ENCODE measurements around a stretch of chr3.

DNA sequence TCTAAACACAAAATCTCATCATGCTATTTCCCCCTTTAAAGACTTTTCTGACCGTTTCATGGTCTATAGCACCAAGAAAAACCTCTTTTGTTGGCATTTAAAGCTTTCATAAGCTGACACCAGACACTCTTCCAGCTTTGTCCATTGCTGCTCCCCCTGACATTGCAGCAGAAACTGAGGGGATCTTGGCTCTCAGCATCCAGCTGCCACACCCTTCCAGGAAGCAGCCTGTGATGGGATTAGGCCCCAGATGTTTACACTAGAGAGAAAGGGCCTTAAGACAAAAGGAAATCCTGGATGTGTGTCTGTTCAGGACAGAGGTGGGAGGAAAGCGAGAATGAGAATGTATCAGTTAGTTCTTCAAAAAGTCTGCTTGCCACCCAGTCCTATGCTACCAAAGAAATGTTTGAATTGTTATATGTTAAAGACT lies 58.7 kb downstream of the HES1 start:
- PRO-cap = no peak
- RAMPAGE, long total RNA, 4 experiments = no peak in any of the 4 experiments

- PRO-cap = no peak
- RAMPAGE, long total RNA, 4 experiments = no peak in any of the 4 experiments
Observed at GRCh38 chr3:194205566-194206100, 69.7 kb downstream of the HES1 start.

- PRO-cap = no peak
- RAMPAGE, long total RNA, 4 experiments = no peak in any of the 4 experiments
Observed at GRCh38 chr3:194250161-194250784, 100.9 kb downstream of the CPN2 start.

DNA sequence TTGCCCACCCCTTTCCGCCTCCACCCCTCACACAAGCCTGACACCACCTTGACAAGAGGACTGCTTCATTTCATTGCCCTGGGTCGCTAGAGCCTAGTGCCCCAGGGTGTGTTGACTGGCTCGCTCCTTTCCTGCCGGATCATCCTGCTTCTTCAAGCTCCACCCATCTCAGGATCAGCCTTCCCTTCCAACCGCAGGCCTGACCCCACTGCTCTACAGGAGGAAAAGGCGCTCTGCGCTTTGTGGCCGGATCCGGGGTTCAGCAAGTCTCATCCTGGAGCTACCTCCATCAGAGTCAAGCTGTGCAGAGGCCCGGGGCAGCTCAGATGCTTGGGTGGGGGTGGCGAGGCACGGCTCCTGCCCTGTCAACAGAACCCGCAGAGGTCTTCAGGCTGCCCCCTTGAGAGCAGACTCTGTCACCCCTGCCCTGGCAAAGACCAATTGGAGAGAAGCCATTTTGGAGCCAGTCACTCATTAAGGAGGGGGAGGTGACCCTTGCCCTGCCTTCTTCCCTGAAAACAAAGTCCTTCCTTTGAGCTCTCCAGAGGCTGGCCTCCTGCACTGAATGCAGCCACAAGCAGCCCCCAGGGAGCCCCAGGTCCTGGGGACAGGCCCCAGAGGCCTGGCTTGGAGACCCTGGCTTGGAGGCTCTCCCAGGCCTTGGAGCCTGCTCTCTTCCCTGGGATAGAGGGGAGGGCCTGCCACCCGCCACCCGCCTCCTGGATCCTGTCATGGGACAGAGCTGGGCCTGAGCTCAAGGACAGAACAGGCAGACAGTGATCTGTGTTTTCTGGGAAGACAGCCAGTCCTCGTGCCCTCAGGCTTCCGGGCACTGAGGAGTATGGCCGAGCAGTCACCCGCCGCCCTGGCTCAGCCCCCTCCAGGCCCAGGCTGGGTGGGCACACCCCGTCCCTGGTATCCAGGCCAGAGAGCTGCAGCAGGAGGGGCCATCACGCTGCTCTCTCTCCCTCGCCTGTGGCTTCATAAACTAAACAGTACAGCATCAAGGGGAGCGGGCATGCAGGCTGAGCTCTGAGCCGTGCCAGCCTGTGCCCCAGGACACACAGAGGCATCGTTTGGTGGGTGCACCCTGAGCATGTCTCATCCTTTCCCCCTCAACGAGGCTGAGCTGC lies 80.2 kb downstream of the CPN2 start:
- PRO-cap = bidirectional peak, plus-strand start at position 208 of the sequence, minus-strand start at position 113 of the sequence; bidirectional peak, plus-strand start at position 927 of the sequence, minus-strand start at position 728 of the sequence
- RAMPAGE, long total RNA, 4 experiments = no peak in any of the 4 experiments

DNA sequence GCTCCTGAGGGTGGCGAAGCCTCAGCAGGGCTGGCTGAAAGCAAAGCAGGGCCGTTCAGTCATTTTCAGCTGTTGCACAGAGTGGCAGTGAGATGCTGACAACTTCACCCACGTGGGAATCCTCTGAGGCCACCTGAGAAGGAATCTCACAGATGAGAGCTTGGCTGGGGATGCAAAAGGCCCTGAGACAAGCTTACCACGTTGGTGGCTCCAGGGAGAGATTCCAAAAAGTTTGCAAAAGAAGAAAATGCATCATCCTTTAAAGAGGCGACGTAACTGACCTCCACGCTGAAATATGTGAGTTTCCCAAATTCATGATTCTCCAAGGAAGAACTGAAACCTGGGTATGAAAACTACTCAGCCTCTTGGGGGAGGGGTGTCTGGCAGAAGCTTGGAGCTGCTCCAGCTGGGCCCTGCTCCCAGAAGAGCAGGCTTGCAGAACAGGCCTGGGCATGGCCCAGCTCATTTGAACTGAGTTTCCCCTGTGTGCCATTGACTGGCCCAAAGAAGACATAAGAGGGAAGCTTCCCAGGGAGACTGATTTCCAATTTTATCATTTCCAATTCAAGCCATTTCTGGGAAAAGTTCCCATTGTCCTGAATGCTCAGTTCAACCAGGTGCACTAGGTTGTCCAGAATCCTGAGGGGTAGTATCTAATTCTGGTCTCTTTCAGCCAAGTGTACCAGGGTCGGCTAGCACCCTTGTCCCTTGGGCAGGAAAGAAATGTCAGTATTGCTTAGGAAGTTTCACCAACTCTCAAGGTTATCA lies 20.5 kb downstream of the CPN2 start:
- PRO-cap = bidirectional peak, plus-strand start at position 492 of the sequence, minus-strand start at position 330 of the sequence
- RAMPAGE, long total RNA, 4 experiments = no peak in any of the 4 experiments

DNA sequence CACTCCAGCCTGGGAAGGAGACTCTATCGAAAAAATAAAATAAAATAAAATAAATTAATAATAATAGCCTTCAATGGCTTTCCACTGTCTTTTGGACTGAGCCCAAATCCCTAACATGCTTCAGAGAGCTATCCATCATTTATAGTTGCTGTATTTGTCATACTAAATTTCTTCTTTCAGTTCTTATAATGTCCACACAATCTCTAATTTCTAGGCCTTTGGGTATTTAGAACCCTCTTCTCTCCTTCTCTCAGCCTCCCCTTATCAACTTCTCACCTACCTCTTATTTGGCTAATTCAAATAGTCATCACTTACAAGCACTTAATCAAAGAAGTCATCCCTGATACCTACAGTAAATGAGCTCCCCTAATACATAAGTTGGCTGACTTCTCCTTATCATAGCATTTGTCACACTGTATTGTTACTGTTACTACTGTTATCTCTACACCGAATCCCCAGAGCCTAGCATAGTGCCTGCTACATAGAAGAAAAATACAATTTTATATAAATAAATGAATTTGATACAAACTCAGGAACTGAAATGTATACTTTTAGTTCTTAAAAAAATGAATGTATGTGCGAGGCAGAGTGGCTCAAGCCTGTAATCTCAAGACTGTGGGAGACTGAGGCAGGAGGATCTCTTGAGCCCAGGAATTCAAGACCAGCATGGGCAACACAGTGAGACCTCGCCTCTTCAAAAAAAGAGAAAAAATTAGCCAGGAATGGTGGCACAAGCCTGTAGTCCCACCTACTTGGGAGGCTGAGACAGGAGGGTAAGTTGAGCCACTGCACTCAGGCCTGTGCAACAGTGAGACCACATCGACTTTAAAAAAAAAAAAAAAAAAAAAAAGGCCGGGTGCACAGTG lies 34.1 kb downstream of the ATP13A3 start:
- PRO-cap = no peak
- RAMPAGE, long total RNA, 4 experiments = start-site peak on the minus strand in 1 of 4 experiments, centred at position 340 of the sequence, 9 reads per replicate

DNA sequence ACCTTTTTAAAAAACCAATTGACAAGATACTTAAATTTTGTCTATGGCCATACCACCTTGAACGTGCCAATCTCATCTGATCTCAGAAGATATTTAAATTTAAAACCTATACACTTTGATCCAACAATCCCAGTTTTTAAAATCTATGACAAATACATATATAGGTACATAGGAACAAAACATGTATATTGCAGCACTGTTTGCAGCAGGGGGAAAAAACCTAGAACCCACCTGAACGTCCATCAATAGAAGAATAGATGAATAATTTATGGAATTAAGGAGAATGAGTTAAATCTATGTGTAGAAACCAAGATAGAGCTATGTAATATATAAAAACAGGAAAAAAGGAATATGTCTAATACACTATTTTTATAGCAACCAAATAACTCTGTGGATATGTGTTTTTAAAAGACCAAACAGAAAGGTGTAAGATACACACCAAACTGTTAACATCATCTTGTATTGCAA lies 13.2 kb downstream of the ATP13A3 start:
- PRO-cap = no peak
- RAMPAGE, long total RNA, 4 experiments = no peak in any of the 4 experiments

GRCh38 chr3:194481175-194482336 lies 5.2 kb downstream of the ATP13A3 start:
- PRO-cap = no peak
- RAMPAGE, long total RNA, 4 experiments = no peak in any of the 4 experiments

GRCh38 chr3:194537496-194538253 lies 50.9 kb upstream of the ATP13A3 start:
- PRO-cap = no peak
- RAMPAGE, long total RNA, 4 experiments = no peak in any of the 4 experiments

GRCh38 chr3:194574841-194575514 lies 58.2 kb downstream of the TMEM44 start:
- PRO-cap = unidirectional peak, minus-strand start at chr3:194575229
- RAMPAGE, long total RNA, 4 experiments = no peak in any of the 4 experiments

- PRO-cap = unidirectional peak, plus-strand start at chr3:194578301
- RAMPAGE, long total RNA, 4 experiments = no peak in any of the 4 experiments
Observed at GRCh38 chr3:194577867-194578495, 55.2 kb downstream of the TMEM44 start.

DNA sequence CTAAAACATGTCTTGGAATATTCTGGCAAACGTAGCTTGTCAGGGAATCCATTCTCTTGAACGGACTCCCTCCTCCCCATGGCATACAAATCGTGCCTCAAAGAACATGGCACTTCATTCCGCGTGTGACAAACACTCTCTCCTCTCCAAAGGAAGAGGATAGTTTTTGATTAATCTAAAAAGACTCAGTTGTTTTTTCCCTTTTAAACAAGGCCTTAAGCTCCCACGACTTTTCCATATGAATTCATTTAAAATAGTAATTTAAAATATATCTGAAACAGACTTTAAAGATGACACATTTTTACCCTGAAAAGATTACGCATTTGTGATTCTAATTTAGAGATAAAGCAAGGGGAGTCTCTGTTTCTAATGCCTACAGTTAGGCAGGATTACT lies 15.6 kb upstream of the TMEM44 start:
- PRO-cap = no peak
- RAMPAGE, long total RNA, 4 experiments = no peak in any of the 4 experiments

- PRO-cap = no peak
- RAMPAGE, long total RNA, 4 experiments = no peak in any of the 4 experiments
Observed at GRCh38 chr3:194840929-194841577, 155.4 kb downstream of the FAM43A start.

GRCh38 chr3:194871152-194871516 lies 185.5 kb downstream of the FAM43A start:
- PRO-cap = no peak
- RAMPAGE, long total RNA, 4 experiments = no peak in any of the 4 experiments

DNA sequence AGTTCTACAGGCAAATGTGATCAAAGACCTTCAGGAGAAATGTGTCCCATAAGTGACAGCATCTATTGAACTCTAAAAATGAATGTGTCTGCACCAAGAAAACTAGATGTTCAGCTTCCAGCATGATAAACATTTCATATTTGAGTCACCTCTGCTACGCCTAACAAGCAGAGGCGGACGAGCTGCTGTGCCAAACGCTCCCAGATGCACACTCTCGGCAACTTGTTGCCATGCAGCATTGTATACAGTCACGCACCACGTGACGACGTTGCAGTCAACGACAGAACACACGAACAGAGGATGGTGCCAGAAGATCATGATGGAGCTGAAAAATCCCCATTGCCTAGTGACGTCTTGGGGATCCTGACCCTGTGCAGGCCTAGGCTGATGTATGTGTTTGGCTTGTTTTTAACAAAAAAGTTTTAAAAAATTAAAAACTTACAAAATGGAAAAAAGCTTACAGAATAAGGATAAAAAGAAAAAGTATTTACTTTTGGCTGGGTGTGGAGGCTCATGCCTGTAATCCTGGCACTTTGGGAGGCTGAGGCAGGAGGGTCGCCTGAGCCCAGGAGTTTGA lies 137.4 kb downstream of the XXYLT1 start:
- PRO-cap = bidirectional peak, plus-strand start at position 170 of the sequence, minus-strand start at position 216 of the sequence
- RAMPAGE, long total RNA, 4 experiments = no peak in any of the 4 experiments

DNA sequence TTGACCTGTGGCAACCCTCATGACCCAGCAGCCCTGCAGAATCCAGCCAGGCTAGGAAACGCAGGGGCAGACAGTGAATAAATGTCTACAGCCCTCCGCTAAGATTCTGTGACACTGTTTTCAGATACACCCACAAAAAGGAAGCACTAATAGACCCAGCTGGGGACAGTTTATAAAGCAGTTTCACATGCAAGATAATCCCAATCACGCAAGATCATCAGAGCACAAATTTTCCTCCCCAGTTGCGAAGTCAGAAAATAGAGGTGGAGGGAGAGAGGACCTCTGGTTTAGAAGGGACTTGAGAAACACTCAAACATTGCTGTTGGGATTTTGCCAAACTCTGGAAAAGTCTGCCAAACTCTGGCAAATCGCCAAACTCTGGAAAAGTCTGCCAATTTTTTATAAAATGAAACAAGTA lies 66.2 kb downstream of the XXYLT1 start:
- PRO-cap = no peak
- RAMPAGE, long total RNA, 4 experiments = no peak in any of the 4 experiments

DNA sequence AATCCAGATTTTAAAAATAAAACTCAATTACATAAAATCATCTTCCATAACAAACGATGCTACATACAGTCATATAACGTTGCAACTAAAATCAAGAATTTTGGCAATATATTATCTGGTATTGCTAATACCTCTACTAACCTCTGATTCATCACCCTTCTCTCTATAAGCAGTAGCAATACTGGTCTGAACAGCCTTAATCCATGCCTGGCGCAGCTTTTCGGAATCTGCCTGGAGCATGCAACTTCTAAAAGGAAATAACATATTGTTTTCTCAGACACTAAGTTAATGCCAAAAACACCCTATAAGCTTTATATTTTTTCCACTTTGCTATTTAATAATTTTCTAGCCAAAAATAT lies 35.4 kb upstream of the XXYLT1 start:
- PRO-cap = no peak
- RAMPAGE, long total RNA, 4 experiments = no peak in any of the 4 experiments

DNA sequence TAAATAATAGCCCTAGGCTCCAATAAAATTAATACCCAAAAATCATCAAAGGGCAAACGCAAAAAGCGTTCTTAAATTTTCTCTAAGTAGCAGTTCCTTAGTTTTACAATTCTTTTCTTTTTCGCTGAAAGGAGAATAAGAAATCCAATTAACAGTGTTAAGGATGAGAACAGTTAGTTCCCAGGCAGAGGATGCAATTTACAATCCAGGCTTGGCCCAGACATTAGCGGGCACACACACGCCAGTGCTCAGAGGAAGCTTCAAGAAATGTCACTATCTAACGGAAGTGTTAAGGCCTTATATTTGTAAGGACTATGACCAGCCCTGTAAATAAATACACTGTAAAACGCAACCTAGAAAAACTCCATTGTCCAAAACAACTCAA lies 1.4 kb downstream of the ACAP2 start:
- PRO-cap = no peak
- RAMPAGE, long total RNA, 4 experiments = no peak in any of the 4 experiments

DNA sequence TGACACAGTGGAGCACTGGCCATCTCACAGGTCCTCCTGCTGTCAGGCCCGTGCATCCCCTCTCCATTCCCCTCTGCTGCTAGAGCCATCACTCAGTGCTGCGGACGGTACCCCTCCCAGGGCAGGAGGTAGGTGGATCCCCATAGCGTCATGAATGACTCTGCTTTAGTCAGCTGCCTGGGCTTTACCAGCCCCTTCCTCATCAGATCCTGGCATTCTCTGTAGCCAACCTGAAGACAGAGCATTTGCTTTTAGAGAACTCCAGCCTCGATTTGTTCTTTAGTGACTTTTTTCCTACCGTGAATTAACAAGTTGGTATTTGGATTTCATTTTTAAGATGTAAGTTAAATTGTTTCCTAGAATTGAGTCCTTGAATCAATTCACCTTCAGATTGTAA lies 12.1 kb upstream of the PPP1R2 start:
- PRO-cap = no peak
- RAMPAGE, long total RNA, 4 experiments = no peak in any of the 4 experiments

DNA sequence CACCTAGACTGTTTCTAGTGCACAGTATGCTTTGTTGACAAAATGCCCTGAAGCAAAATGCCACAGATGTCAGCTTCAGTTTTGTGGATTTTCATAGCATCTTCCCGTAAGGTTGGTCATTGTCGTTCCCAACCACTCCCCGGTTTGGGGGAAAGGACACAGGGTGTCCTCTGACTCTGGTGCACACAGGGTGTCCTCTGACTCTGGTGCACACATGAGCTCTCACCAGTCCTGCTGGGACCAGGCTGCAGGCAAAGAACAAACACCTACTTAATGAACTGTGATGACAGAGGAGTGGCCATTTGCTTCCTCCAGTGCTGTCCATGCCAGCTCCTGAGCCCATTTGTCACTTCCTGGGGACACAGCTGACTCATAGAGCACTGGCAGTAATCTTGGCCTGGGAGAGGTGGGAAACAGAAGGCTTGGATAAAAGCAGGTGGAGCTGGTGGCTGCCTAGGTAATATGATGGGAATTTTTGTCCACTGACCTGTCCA lies 16.8 kb upstream of the PPP1R2 start:
- PRO-cap = no peak
- RAMPAGE, long total RNA, 4 experiments = no peak in any of the 4 experiments

Measured in esophagus squamous epithelium (tissue), 4 donors.